Thoracic aorta (tissue), 1 donor: ENCODE measurements around the genes ARHGAP12 and CCDC7.

- RAMPAGE, long total RNA = no peak
These were observed 74.8 kb downstream of the ZEB1 start for GRCh38 chr10:31393613-31394430.

GRCh38 chr10:31587203-31587478 lies 268.1 kb downstream of the ZEB1 start:
- RAMPAGE, long total RNA = no peak

DNA sequence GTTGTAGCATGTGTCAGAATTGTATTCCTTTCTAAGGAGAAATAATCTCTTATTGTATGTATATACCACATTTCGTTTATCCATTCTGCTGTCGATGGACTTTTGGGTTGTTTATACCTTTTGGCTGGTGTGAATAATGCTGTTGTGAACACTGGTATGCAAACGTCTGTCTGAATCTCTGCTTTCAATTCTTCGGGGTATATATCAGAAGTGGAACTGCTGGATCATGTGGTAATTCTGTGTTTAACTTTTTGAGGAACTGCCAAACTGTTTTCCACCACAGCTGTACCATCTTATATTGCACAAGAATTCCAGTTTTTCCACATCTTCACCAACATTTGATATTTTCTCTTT lies 270.9 kb downstream of the ZEB1 start:
- RAMPAGE, long total RNA = no peak

- RAMPAGE, long total RNA = no peak
These were observed 177.2 kb downstream of the ARHGAP12 start for GRCh38 chr10:31751313-31752019.

GRCh38 chr10:31759023-31759660 lies 169.5 kb downstream of the ARHGAP12 start:
- RAMPAGE, long total RNA = no peak

DNA sequence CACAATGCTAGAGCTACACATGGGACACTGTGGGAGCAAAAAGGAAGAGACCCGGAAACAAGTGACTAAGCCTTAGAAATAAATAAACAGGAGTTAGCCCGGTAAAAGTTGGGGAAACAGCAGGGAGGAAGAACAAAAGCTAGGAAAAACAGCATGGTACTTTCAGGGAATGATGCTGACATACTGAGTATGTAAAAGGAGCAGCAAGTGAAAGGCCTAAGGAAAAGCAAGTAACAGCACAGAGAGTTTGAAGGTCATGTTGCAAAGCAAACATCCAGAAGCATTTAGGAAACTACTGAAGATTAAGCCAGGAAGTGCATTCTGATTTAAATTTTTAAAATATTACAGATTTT lies 63.8 kb downstream of the ARHGAP12 start:
- RAMPAGE, long total RNA = no peak

DNA sequence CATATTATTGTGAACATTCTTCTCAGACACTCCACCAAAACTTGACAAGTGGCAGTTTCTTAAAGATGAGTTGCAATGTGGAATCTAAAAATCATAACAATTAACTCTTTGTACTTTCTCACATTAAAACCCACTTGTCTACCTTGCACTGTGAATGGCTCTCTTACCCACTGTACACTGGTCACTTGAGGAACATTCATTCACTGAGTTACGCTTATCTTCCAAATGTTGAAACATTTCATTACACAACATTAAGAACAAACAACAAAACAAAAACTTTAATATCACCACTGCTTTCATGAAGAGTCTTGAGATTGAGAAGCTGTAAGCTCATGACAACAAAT lies 44.2 kb downstream of the ARHGAP12 start:
- RAMPAGE, long total RNA = no peak

DNA sequence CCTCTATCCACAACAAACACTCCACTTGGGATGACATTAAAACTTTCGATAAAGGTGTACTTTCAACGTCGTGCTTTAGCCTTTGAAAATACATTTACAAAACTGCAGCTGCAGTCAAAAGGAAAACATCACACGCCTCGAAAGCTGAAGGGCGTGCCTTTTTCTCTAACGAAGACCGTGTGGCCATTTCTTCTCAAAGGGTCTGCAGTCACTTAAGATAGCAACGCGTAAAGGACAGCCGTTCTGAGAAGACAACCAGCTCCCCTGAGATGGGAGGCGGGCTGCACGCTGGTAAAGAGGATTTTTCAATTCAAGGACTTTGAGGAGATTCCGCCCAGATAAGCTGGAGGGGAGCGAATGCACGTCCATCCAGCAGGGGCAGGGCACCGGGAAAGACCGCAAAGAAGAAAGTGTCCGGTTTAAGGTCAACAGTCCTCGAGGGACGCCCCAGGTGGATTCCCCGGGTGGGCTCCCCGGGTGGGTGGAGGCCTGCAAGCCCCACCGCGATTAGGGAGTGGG lies 952 bp downstream of the ARHGAP12 start:
- RAMPAGE, long total RNA = no peak

DNA sequence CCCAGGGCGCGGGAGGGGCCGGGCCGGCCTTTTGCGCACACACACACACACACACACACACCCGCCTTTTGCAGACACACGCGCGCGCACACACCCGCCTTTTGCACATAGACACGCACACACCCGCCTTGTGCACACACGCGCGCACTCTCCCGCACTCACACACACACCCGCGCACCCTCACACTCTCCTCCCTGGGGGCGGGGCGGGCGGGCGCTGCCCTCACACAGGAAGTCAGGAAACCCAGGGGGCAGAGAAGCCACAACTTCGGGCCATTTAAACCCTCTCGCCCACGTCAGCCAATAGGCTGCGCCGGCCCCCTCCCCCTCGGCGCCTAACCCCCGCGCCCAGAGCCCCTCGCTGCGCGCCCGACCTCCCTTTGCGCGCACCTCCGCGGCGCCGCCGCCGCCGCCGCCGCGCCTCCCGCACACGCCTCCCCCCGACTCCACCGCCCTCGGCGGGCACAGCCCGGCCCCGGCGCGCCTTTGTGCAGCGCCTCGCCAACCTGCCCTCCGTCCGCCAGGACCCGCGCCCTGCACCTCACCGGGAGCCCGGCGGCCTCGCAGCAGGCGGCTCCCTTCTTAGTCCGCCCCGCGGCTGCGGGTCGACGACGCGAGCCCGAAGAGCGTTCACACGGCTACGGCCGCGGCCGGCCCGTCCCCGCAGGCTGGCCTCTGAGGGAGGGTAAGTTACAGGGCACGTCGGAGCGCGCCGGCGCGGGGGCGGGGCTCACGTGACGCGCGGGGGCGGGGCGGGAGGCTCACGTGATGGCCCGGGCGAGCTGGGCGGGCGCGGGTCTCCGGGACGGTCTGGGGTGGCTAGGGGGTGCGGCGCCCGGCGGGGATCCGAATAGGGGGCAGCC lies at the start of gene ARHGAP12:
Gene ARHGAP12 (minus strand): TSS at position 693 of the 862 bp plus-strand sequence.
- RAMPAGE, long total RNA = start-site peak on the minus strand centred at position 660 of the sequence, 9 bp wide, 65 reads

DNA sequence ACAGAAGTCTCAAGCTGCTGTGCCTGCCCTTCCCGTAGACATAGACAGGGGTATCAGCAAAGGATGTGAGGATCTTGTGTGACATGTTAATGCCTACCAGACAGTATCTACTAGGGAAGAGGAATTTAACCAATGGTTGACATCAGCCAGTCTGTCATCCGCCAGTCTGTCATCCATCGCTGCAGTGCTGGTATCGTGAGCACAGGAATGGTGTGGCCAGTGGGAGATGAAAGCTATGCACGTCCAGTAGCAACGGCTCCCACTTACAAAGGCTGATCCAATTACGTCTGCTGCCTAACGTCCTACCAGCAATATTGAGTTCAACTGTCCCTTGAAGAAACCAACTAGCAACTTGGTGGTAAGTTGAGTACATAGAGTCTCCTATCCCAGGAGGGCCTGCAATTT lies 50.9 kb downstream of the KIF5B start:
- RAMPAGE, long total RNA = no peak

DNA sequence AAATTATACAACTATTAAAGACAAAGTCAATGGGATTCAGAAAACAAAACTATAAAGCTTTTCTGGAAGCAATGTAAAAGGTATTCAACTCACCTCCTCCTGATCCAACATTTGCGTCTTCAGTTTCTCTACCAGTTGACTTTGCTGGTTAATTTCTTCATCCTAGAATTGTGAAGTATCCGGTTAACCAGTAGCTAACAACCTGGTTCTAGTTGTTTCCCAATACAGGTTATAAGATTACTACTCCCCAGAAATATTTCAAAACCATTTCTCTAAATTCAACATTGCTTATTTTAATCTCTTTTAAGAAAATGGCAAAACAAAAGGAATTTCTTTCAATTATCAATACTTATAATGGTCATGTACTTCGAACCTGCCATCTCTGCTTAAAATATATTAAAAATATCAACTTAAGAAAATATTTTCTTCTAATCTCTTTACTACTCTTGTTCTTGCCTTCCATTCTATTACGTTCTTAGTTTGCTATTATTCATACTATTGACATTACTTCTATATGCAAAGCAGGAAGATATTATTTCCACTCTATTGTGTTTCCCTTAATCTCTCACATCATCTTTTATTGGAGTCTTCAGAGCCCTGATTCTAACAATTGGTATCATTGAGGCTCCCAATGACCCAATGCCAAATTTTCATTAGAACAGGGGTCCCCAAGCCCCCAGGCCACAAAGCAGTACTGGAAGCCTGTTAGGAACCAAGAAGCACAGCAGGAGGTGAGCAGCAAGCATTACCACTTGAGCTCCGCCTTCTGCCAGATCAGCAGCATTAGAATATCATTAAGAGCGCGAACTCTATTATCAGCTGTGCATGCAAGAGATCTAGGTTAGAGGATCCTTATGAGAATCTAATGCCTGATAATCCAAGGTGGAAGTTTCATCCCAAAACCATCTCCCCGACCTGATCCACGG lies 23.3 kb downstream of the KIF5B start:
- RAMPAGE, long total RNA = no peak

- RAMPAGE, long total RNA = no peak
These were observed 2.1 kb downstream of the KIF5B start for GRCh38 chr10:32053961-32054632.

- RAMPAGE, long total RNA = no peak
These were observed 427 bp upstream of the KIF5B start for GRCh38 chr10:32056670-32057034.

DNA sequence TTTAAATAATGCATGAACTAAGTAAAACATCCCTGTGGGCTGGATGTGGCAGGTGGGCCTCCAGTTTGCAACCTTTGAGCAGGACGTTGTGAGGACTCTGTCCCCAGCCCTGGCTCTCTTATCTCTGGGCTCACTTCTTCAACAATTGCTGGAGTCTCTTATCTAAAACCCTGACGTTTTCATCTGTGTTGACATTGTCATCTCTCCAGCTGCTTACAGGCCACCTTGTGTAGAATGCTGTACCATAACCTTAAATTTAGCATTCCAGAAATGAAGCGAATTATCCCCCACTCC lies 3.2 kb upstream of the KIF5B start:
- RAMPAGE, long total RNA = no peak

- RAMPAGE, long total RNA = no peak
These were observed 28.4 kb downstream of the EPC1 start for GRCh38 chr10:32318273-32319323.

- RAMPAGE, long total RNA = no peak
These were observed 15.4 kb upstream of the EPC1 start for GRCh38 chr10:32362345-32362768.

DNA sequence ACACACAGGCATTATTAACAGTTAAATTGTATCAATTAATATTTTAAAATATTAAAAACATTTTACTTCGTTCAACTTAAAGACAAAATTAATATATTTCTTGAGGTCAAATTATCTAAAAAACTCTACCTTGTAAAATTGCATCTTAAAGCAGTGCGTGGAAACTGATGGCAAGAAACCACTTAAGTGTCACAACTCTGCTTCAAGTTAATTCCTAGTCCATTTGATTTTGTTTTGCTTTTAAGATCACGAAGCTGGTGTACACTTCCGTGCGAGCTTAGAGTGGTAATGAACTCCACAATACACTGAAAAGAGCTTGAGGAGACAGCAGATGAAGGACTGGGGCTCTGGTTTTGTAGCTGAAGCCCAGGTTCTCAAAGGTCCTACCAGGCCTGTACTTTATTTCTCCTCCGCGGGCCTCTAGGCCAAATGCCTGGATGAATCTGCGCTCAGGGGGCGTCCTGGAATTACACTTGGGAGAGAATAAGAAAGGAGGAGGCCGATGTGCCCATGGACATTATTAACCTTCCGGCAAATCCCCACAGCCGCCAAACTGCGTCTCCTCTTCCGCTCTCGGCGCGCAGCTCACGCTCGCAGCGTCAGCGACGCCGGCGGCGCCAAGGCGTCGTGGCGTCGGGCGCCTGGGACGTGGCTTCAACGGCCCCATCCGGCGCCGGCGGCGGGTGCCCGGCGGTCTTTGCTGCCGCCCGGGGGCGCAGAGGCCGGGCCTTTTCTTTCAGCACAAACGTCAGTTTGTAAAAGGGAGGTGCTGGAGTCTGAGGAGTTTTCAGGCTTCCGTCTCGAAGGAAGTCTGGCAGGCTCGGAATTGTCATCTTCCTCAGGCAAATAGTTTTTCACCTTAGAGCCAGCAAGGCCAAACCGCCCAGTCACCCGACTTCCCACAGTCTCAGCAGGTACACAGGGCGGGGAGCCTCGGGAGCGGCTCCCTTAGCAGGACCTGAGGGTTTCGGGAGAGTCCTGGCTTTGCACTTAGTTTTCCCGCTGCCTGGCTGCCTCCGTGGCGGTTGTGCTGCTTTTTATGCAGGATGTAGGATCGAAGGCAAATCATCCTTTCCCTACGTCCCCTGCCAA lies at the start of gene CCDC7:
Gene CCDC7 (plus strand): TSS at position 657 of the 1,092 bp plus-strand sequence.
- RAMPAGE, long total RNA = start-site peak on the plus strand centred at position 711 of the sequence, 96 bp wide, 141 reads

GRCh38 chr10:32923812-32924409 lies 34.1 kb downstream of the ITGB1 start:
- RAMPAGE, long total RNA = no peak

DNA sequence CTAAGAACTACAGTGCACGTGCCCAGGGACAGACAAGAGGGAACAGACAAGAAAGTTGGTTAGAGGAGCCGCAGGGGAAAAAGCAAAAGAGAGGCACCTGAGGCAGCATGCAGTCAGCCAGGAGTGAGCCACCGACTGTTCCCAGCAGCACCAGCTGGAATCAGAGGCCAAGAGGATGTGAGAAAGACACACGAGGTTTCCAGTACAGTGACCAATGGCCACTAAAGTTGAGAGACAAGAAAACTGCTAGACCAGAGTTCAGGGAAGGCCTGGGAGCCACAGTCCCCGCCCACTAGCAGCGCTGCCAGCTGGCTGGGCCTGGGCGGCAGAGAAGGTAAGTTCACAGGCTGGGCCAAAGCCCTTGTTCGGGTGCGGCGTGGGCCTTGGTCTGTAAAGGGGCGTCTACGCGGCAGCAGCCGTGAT lies 14.0 kb downstream of the ITGB1 start:
- RAMPAGE, long total RNA = no peak

DNA sequence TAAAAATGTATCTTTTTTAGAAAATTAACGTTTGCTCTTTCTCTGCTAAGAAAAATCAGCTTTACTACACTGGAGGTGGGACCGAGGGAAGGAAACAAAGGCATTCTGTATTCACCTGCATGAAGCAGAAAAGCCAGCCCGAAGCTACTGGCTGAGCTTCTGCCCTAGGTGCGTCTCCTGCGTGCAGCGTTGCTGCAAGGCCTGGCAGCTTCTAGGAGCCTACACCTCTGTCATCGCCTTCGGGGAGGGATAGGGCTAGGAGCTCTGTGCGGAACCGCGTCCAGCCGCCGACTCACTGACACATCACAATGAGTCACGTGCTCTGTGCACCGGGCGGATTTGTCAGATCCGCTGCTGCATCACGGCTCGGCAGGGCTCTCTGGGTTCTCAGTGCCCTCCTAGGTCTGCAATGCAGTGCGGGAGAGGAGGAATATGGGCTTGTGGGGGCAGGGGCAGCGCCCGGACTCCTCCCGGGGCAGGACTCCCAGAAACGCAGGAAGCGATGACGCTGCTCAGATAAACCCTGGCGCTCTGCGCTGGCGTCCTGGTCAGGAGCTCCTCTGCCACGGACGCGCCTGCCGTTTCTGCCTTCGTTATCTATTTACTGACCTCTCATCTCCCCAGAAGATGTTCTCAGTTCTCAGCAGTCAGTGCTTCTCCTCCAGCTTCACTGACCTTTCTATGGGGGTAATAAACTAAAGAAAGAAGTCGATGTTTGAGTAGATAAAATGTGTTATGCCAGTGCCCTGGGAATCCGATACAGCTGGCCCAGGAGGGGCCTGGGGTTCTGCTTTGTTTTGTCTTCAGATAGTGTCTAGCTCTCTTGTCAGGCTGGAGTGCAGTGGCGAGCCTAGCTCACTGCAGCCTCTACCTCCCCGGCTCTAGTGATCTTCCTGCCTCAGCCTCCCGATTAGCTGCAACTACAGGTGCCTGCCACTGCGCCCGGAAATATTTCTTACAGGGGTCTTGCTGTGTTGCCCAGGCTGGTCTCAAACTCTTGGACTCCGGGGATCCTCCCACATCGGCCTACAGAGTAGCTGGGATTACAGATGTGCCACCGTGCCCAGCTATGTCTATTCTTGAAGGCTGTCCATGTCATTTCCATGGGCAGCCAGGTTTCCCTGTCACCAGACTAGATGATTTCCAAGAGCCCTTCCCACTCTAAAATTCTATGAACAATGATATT lies 22.7 kb upstream of the ITGB1 start:
- RAMPAGE, long total RNA = no peak